ENCODE data around the gene AK7.

DNA sequence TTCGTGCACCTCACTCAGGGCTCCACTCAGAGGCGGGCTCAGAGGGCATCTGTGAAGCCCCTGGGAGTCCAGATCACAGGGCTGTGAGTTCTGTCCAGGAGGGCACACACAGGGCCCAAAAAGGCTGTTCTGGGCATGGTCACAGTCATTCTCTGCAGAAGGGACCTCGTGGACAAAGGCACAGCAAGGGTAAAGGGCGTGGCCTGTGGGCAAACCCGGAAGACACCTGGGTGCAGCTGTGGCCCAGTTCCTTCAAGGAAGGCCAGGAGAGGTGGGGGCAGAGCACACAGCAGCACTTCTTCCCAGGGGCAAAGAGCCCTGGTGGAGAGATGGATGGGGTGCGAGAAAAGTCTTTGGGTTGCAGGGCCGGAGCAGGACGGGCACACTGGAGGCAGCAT lies 9.1 kb downstream of the CLMN start:
- RRBS = no CpG with 5 or more reads among the region's 8 CpGs

- RRBS = no CpG with 5 or more reads among the region's 3 CpGs
Measured at GRCh38 chr14:95326921-95327421, 7.3 kb upstream of the CLMN start.

- RRBS = no CpG with 5 or more reads among the region's 6 CpGs
Measured at GRCh38 chr14:95327823-95328255, 8.1 kb upstream of the CLMN start.

- RRBS = no CpG with 5 or more reads among the region's 7 CpGs
Measured at GRCh38 chr14:95398851-95399209, 79.1 kb upstream of the CLMN start.

DNA sequence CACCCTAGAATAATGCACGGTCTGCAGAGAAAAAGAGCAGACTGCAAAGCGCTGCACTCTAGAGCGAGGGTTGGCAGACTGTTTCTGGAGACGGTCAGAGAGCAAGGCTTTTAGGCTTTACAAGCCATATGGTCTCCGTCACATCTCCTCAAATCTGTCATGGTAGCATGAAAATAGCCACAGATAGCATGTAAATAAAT lies 19.0 kb downstream of the SYNE3 start:
- RRBS = no CpG with 5 or more reads among the region's 5 CpGs

GRCh38 chr14:96083154-96083836 lies 44.1 kb downstream of the C14orf132 start:
- RRBS = no CpG with 5 or more reads among the region's 8 CpGs

GRCh38 chr14:96198523-96199151 lies 6.0 kb upstream of the BDKRB2 start:
- RRBS = no CpG with 5 or more reads among the region's 9 CpGs

DNA sequence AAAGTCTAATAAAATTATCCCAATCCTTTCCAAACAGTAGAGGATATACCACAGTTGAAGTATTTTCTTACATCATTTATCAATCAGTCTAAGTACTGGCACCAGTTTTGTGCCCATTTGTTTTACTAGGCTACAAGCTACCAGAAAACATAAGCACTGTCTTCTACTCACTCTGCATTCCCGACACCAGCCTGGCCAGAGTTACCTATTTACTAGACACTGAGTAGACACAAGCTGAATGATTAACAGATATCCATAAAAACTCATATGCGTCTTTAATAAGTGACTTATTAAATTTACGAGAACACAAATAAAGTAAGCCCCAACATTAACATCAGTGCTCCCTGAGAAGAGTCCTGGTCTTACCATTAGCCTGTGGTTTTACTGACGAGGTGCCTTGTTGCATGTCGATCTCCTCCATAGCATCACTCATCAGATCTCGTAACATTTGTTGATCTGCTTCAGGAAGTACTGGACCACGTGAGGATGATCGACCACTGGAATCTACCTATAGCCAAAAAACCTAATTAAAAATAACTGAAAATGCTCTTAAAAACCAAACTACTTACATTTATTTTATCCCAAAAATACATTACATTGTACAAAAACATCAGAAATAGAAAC lies 53.2 kb downstream of the BDKRB1 start:
- RRBS = no CpG with 5 or more reads among the region's 8 CpGs

DNA sequence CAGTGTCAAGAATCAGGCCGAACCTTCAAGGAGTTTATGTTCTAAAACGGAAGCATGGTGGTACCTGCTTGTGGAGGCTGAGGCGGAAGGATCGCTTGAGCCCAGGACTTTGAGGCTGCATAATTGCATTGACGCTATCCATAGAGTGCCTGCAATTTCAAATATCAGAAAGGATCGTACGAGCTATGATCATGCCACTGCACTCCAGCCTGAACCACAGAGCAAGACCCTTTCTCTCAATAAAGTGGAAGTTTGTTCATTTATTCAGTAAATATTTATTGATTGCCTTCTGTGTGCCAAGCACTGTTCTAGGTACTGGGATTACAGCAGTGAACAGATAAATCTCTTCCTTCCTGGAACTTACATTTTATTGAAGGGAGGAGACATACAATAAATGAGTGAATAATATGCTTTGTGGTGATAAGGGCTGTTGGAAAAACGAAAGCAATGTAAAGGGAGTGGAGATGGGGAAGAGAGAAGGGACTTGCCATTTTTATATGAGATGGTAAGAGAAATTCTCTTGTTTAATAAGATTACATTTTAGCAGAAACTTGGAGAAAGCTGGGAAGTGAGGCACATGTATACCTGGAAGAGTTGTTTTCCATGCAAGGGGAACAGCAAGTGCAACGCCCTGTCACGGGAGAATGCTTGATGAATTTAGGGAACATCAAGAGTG lies 1.6 kb downstream of the GSKIP start:
- RRBS = no CpG with 5 or more reads among the region's 10 CpGs

DNA sequence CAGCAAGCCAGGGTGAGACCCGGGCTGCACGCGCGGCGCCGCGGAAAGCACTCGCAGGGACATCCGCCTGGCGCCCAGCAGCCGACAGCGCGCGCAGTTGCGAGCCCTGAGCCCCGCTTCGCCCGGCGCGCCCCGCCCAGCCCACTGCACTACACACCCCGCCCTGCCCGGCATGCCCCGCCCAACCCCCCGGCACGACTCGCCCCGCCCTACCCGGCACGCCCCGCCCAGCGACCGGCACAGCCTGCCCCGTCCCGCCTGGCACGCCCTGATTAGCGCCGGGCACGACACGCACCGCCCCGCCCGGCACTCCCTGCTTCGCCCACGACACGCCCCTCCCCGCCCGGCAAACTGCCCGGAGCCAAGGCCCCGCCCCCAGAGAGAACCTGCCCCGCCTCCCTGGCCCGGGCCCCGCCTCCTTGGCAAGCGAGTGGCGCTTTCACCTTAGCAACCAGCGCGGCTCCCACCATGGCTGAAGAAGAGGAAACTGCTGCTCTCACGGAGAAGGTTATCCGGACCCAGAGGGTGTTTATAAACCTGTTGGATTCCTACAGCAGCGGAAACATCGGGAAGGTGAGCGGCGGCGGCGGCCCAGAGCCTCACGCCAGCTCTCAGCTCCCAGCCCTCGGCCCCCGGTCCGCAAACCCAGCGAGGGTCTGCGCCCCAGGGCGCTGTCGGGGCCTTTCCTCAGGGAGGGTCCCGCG lies at the start of gene AK7:
AK7 (plus strand) TSS at position 442 of the 704 bp plus-strand sequence.
- RRBS = 2% methylated on average over 40 of the region's 75 CpGs

GRCh38 chr14:96592549-96593021 lies 90.4 kb downstream of the PAPOLA start:
- RRBS = 2% methylated on average over 19 of the region's 39 CpGs

DNA sequence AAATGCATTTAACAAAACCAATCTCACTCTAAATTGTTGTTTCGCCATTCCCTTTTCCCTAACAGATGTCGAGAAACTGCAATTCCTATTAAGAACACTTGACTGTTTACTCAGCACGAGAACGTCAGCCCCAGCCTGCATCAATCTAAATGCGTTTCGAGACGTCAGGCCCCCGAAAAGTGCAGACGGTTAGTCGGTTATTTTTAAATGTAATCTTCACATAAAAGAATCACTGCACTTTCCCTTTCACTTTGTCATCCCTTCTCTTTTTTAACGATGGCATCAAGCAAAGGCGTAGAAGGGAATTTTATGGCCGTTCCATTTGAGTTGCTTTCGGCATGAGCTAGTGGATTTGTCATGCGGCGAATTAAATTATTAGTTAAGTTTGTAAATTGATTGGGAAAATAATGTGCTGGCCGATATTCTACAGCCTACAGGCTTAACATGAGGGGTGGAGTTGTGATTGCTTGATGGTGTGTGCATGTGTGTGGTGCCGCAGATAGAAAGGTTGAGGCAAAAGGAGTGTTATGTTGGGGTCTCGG lies 837.7 kb downstream of the VRK1 start:
- RRBS = no CpG with 5 or more reads among the region's 19 CpGs

- RRBS = no CpG with 5 or more reads among the region's 6 CpGs
Measured at GRCh38 chr14:97709475-97710176, 912.4 kb downstream of the VRK1 start.

GRCh38 chr14:97977640-97978353 lies 1180.6 kb downstream of the VRK1 start:
- RRBS = 7% methylated on average over 8 of the region's 18 CpGs

- RRBS = no CpG with 5 or more reads among the region's 9 CpGs
Measured at GRCh38 chr14:97978419-97978745, 1181.2 kb downstream of the VRK1 start.

GRCh38 chr14:98483565-98483785 lies 788.5 kb downstream of the BCL11B start:
- RRBS = no CpG with 5 or more reads among the region's 1 CpG

- RRBS = no CpG with 5 or more reads among the region's 11 CpGs
Measured at GRCh38 chr14:99229515-99230007, 42.4 kb downstream of the BCL11B start.

- RRBS = 16% methylated on average over 11 of the region's 34 CpGs
Measured at GRCh38 chr14:99245087-99245759, 26.8 kb downstream of the BCL11B start.

DNA sequence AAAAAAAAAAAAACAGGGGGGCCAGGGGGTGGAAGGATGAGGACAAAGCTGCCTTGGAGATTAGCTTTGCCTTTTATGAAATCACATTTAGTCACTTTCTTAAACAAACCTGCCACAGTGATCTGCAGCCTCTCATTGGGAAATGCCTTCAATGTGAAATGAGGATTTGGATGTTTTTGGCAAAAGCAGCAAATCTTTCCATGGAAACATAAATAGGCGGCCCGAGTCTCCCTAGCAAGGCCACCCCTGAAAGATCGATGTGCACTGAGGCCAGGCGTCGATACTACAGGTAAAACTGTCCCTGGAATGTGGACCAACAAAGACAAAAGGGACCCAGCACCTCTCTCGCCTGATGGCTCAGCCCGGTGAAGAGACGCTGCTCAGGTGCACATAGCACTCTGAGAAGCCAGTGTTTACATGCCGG lies 16.6 kb downstream of the BCL11B start:
- RRBS = no CpG with 5 or more reads among the region's 9 CpGs

GRCh38 chr14:99274300-99275156 lies 2.5 kb upstream of the BCL11B start:
- RRBS = under 1% methylated on average over 15 of the region's 68 CpGs

All from non-pigmented ciliary epithelial cell (primary cell).